Hair follicle dermal papilla cell (primary cell): ENCODE results near the genes ZRANB1 and TEX36.

- CAGE, long polyA plus RNA = no peak
Measured at GRCh38 chr10:124644765-124645308, 99.3 kb downstream of the FAM53B start.

DNA sequence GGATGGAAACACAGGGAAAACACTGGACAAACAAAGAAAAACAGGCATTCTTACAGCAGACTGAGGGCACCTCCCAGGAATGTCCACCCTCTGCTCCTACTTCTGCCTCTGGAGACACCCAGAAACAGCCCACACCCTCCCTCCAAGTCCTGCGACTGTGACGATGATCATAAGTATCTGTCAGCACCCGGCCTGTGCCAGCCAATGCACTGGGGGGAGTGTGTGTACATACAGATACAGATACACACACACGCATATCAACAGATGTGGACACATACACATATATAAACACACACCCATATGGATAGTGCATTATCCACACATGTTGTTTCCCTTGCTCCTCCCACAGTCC lies 66.1 kb downstream of the FAM53B start:
- CAGE, long polyA plus RNA = no peak

DNA sequence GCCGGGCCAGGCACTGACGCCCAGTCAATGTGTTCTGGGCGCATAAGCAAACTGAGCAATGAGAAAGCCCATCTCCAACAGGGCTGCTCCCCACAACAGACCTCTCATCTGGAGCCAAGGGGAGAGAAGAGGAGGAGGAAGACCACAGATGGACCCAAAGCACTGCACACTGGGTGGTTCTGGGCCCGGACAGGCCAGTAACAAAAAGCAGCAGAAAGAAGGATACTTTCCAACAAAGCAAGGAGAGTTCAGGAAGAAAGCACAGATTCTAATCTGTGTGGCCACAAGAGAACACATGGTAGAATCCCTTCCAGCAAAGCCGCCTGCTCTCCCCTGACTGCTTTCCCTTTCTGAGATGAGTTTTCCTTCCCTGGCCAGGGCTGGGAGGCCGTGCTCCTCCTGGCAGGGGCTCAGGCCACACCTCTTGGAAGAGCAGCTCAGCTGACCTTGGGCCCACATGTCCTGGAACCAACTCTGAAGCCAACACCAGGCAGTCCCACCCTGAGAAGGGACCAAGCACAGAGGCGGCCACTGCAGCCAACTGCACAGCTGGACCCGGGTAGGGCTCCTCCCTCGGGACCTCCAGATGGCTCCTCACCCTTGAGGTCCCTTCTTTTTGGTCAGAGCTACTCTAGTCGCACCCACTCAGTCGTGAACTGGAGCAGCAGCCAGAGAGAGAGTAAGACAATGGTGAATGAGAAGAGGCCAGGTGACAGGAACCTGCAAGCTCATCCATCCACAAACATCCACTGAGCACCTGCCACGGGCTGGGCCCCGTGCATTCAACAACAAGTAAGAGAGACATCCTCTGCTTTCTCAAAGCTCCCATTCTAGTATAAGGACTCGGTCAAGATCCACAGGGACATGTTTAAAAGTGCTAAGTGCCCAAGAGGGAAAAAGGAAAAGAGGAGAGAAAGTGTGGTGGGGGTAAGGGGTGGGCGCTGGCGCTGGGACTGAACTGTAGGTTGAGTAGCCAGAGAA lies 40.3 kb downstream of the FAM53B start:
- CAGE, long polyA plus RNA = no peak

GRCh38 chr10:124727936-124728316 lies 16.3 kb downstream of the FAM53B start:
- CAGE, long polyA plus RNA = no peak

- CAGE, long polyA plus RNA = no peak
Measured at GRCh38 chr10:124733835-124734609, 10.2 kb downstream of the FAM53B start.

DNA sequence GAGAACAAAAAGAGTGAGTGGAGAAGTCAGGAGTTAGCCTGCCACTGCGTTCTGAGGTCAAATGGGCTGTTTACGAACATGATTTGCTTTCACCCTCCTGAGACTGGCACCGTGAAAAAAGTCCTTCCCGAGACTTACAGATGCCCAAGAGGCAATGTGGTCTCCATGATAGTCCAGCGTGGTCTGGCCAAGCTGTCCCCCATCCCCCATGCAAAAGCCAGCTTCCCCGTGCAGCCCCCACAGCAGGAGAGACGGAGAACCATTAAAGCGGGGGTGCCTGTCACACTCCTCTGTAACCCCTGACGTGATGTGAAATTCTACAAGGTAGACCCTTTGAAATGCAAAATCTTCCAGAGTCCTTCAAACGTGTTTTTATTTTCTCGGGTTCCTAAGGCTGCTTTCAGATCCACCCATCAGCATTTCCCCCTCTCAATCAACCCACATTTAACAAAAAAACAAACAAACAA lies 4.6 kb downstream of the FAM53B start:
- CAGE, long polyA plus RNA = no peak

DNA sequence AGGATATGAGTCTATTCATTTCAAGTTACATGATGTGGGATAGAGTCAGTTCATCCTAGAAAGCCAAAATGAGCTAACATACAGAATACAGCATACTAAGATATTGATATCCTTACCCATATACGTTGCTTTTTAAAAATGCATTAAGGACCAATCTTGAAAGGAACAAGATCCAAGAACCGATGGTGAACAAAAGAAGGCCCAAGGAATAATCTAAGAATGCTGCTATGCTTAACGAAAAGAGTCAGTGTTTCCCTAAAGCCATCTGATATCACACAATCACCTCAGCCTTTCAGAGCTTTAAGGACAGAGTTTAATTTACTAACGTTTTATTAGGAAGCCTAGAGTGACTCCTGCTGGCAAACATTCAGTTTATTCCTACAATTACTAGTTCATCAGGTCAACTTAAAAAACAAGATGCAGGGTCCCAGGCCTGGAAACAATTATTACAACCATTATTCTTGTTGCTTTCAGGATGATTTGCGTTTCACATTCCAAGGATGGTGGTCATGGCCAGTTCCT lies 1.3 kb upstream of the FAM53B start:
- CAGE, long polyA plus RNA = no peak

DNA sequence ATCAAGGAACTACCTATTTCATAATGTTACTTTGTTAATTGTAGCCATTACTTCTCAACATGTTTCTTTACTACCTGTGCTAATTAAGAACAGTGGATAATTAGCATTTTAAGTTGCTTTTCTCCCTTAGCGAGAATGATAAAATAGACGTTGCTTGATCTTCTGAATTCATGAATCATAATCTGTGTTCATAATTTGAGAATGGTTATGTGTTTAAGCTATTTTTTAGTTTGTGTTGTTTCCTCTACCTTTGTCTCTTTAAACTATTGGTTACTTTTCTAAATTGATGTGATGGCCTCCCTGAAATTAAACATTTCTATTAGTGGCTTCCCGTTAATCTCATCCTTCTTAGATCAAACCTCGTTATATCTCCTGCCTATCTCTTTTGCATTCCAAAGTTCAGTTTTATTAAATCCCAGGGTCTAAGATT lies at the start of gene ZRANB1:
Gene ZRANB1, plus strand, starts transcription at position 289 of the 430 bp plus-strand sequence.
- CAGE, long polyA plus RNA = no peak

GRCh38 chr10:124977982-124978346 lies 36.0 kb downstream of the ZRANB1 start:
- CAGE, long polyA plus RNA = no peak

GRCh38 chr10:124981495-124982039 lies 39.6 kb downstream of the ZRANB1 start:
- CAGE, long polyA plus RNA = no peak

DNA sequence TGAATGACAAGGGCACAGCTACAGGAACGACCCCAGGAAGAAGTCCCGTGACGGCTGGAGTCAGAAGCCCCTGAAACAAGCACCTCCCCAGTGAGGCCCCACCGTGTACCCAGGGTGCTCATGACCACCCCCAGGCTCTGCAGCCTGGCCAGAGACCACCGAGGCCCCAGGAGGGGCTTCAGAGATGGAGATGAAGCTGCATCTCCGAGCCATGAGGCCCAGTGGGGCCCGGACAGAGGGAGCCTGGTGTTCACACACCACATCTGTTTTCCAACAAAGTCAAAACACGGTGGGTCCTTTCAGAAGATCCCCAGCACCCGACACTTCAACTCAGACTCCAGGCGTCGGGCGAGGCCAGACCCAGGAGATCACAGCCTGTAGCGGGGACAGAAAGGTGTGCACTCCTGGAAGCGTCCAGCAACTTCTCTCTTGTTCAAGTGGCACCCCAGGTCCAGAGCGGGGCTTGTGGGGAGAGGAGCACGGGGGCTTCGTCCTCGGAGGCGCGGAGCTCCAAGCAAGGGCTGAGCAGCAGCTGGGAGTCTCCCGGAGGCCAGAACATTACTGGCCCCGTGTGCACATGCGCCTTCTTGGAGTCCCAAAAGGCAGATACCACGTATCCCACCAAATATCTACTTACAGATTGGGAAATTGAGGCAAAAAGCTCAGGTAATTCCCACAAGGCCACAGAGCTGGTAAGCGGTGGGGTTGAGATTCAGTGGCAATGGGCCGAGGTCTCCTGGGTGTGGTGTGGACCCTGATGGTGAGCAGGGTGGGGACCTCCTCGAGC lies 31.1 kb downstream of the CTBP2 start:
- CAGE, long polyA plus RNA = no peak

DNA sequence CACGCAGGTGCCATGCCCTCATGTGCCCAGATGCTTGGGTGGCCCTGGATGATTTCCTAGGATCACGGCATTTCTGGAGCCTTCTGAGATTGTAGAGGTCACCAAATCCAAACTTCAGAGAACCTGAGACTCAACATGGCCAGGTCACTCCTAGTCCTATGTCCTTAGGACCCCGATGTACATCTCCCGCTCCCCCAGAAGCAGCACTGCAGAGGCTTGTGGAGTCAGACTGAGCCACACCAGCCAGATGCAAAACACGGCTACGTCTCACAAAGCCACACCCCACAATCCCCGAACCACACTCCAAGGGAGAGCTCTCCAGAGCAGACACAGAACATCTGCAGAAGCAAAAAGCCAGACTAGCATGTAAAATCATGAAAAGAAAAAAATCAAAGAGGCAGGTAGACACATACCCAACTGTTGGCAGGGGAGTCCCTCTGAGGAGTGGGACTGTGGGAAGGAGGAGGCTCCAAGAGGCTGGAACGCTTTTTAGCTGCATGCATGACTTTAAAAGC lies 27.5 kb upstream of the CTBP2 start:
- CAGE, long polyA plus RNA = no peak

GRCh38 chr10:125081554-125082370 lies 53.9 kb upstream of the CTBP2 start:
- CAGE, long polyA plus RNA = no peak

DNA sequence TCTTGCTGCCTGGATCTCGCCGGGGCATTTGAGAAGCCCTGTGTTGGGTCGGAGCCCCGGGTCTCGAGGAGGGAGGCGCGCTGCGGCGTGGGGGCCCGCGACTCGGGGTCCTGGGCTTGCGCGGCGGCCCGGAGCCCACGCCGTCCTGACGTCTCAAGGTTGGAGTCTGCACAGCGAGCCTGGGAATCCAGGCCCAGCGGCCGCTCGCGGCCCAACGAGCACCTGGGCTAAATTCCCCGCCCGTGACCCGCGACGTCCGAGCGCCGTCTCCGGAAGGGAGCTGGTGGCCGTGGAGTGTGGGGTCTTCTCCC lies 133.8 kb upstream of the CTBP2 start:
- CAGE, long polyA plus RNA = no peak

- CAGE, long polyA plus RNA = no peak
Measured at GRCh38 chr10:125162047-125162387, 134.1 kb upstream of the CTBP2 start.

DNA sequence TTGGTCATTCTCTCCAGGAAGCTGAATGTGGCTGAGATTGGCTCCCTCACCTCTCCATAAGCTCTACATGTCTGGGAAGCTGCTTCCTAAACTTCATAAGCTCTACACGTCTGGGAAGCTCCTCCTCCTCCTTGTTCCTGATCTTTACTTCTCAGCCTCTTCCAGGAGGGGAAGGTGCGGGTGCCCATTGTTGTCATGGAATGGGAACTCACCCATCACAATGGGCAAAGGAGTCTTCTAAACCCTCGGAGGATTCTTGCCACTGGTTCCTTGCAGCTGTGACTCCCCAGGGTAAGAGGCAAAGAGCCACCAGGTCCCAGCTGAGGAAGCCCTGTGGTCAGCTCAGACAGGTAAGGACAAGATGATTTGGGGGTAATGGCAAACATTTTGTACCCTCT lies at the start of gene TEX36:
Gene TEX36, minus strand, starts transcription at position 182 of the 398 bp plus-strand sequence.
- CAGE, long polyA plus RNA = no peak

GRCh38 chr10:126088137-126088600 lies 191.8 kb downstream of the FANK1 start:
- CAGE, long polyA plus RNA = no peak

- CAGE, long polyA plus RNA = no peak
Measured at GRCh38 chr10:126225408-126225936, 162.8 kb downstream of the ADAM12 start.

DNA sequence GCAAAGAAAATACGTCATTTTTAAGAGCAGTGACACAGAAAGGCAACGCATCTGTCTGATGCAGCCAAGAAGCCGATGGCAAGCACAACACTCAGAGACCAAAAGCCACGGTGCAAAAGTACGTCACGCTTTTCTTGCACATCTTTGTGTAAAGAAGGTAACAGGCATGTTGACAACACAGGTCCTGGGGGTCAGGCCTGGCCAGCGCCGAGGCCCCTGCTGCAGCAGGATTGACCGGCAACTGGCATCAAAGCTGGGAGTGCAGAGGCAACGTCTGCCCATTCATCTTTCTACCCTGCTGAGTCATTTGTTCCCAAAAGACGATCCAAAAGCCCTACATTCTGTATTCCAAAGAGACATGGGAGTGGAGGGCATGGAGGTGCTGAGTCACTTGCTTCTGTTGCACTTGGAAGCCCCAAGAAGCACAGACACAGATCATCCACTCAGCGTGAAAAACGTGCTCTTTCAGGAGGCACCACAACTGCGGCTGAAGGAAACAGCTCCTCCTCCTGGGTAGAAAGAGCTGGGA lies 71.0 kb upstream of the ADAM12 start:
- CAGE, long polyA plus RNA = no peak

DNA sequence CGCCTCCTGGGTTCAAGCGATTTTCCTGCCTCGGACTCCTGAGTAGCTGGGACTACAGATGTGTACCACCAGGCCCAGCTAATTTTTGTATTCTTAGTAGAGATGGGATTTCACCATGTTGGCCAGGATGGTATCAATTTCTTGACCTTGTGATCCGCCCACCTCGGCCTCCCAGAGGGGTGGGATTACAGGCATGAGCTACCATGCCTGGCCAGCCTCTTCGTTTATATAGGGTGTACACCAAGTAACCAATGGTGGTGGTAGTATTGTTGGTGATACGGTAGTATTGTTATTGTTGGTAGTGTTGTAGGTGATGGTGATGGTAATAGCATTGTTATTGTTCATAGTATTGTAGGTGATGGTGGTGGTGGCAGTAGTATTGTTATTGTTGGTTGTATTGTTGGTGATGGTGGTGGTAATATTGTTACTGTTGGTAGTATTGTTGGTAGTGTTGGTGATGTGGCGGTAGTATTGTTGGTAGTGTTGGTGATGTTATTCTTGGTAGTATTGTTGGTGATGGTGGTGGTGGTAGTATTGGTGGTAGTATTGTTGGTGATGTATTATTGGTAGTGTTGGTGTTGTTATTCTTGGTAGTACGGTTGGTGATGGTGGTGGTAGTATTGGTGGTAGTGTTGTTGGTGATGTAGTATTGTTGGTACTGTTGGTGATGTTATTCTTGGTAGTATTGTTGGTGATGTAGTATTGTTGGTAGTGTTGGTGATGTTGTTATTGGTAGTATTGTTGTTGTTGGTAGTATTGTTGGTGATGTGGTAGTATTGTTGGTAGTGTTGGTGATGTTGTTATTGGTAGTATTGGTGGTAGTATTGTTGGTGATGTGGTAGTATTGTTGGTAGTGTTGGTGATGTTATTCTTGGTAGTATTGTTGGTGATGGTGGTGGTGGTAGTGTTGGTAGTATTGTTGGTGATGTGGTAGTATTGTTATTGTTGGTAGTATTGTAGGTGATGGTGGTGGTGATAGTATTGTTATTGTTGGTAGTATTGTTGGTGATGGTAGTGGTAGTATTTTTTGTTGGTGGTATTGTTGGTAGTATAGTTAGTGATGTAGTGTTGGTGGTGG lies 47.0 kb downstream of the DOCK1 start:
- CAGE, long polyA plus RNA = no peak